Testis (tissue), 5 donors: ENCODE measurements around the gene INSL4.

DNA sequence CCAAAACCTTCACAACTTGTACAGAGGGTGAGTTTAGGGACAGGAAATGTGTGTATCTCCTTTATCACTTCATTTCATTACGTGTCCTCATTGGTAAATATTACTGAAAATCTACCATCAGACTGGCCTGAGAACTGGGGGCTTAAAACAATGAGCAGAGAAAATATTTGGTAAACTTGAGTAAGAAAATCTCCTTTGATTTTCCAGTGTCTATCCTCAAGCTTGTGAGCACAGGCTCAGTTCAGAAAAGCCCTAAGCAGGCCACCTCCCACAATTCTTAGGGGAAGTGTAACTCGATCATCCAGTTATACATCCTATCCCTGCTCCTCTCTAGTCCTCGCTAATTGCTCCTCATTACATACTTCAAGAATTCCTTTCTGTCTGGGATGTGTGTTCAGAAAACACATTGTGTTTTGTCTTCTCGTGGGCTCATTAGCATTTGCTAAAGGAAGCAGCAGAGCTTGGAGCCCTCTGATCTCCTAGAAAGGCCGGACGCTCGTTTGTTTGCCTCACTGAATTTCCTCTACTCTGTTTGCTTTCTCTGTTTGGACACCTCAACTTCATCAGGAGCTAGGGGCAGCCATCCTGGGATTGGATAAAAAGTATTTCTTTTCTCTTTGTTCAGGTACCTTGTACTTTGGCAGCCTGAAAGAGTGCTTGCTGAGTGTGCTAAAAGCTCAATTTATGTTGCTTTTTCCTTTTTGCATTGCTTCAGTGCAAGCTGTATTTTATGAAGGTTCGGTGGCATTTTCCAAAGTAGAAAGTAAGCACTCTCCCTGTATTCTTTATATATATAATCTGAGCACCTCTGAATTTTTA is 268.2 kb upstream of the RFX3 start:
- PRO-cap, 3 experiments: no peak in any of the 3 experiments
- RAMPAGE, long total RNA, 2 experiments: no peak in any of the 2 experiments
- RRBS: no CpG with 5 or more reads among the region's 8 CpGs

DNA sequence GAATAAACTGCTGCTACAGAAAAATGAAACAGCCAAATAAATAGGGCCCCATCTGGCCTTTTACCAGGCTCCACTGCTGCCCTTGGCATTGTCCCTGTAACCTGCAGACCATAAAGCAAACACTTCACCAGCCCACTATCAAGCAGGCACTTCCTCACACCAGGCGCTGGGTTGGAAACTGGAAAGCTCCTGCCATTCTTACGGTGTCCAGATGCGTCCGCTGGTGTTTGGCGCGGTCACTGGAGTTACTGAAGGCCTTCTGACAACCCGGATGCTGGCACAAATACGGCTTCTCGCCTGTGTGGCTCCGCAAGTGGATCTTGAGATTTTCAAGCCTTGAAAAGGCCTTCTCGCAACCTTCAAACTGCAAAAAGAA is 363.1 kb downstream of the GLIS3 start:
- PRO-cap, 3 experiments: no peak in any of the 3 experiments
- RAMPAGE, long total RNA, 2 experiments: no peak in any of the 2 experiments
- RRBS: no CpG with 5 or more reads among the region's 11 CpGs

- PRO-cap, 3 experiments: no peak in any of the 3 experiments
- RAMPAGE, long total RNA, 2 experiments: no peak in any of the 2 experiments
- RRBS: no CpG with 5 or more reads among the region's 9 CpGs
Measured at GRCh38 chr9:4035322-4036292, 264.3 kb downstream of the GLIS3 start.

DNA sequence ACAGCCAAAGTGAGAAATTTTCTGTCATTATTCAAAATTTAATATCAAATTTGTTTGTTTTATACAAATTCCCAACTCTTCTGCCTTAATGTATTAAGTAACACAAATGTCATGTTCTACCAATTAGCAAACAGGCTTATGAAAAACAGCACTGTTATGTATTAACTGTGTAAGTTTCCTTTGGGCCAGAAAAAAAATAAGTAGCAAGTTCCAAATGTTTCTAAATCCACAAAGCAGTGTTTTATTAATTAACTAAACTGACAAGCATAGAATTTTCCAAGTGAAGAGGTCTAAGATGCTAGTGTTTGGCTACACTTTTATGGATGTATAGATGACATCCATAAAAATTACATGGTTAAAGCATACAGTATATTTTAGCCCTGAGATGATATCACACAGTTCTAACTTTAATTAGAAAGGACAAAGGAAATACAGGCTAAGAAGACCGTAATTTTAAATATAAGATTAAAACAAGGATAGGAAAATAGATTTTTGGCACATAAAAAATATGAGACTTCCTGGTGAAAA is 234.4 kb downstream of the GLIS3 start:
- PRO-cap, 3 experiments: no peak in any of the 3 experiments
- RAMPAGE, long total RNA, 2 experiments: no peak in any of the 2 experiments
- RRBS: no CpG with 5 or more reads among the region's 1 CpG

DNA sequence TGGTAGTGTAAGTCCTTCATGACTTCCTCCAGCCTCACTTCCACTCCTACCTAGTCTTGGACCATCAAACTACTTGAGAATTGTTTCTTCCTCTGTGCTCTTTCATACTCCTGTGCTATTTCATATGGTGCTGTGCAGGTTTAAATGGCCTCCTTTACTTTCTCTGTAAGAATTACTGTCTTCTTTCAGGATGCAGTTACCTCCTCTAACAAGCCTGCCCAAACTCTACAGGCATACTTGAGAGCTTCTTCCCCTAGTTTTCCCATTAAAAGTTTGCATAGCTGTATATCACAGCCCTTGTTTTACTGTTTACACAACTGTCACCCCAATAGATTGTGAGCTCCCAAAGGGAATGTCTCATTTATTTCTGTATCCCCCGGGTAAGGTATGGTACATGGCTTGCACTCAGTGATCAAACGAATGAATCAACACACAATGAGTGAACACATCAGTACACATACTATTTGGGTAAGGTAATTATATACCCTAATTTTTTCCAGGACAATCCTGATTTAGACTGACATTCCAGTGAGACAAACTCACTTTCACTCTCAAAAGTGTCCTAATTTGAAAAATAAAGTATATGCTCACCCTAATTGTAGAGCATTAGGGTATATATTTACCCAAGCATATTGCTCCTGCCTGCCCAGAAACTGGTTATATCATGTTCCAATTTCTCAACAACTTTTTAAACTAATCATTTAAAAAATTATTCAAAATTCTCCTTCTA is 190.0 kb downstream of the GLIS3 start:
- PRO-cap, 3 experiments: no peak in any of the 3 experiments
- RAMPAGE, long total RNA, 2 experiments: no peak in any of the 2 experiments
- RRBS: no CpG with 5 or more reads among the region's 2 CpGs

DNA sequence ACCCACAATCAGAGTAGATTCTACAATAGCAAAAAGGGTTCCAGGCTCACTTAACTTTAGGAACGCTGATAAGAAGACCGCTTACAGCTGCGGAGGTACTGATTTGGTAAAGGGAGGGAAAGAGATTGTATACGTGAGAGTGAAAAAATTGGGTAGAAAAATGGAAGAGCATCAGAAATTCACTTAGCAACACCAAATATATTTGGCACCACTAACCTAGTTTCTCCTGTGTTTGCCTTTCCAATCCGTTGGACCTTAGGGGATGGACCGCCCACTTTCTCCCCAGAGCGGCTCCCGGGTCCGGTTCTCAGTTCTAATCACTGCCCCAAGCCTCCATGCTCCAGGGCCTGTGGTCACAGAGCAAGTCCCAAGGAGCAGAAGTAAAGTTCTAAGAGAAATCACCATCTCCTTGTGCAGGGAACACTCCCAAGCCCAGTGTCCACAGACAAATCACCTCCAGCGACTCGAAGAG is 820 bp upstream of the SLC1A1 start:
- PRO-cap, 3 experiments: peak in 1 of 3 experiments; most common plus-strand start position 320 of the sequence (in 1)
- RAMPAGE, long total RNA, 2 experiments: no peak in any of the 2 experiments
- RRBS: no CpG with 5 or more reads among the region's 11 CpGs

GRCh38 chr9:4497959-4498433 is 7.7 kb downstream of the SLC1A1 start:
- PRO-cap, 3 experiments: no peak in any of the 3 experiments
- RAMPAGE, long total RNA, 2 experiments: no peak in any of the 2 experiments
- RRBS: no CpG with 5 or more reads among the region's 1 CpG

DNA sequence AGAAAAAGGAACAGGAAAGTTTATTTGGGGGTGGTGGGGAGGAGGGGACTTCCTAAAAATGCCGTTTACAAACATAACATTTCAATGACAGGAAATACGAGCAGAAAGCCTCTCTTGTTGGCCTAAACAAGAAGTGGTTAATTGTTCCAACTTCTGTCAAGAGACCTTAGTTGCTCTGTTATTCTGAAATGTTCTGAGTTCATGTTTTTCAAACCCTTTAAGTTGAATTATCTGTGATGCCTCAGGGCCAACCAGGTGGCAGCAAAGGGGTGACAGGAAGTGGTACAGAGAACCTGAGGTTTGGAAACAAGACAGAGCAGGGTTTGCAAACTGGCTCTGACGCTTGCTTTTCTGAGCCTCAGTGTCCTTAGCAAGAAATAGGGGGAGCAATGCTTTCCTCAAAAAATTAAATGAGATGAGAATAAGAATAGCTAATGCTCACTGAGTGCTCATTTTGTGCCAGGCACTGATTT is 65.5 kb upstream of the PLPP6 start:
- PRO-cap, 3 experiments: no peak in any of the 3 experiments
- RAMPAGE, long total RNA, 2 experiments: no peak in any of the 2 experiments
- RRBS: no CpG with 5 or more reads among the region's 3 CpGs

- PRO-cap, 3 experiments: peak in 3 of 3 experiments; most common plus-strand start chr9:4678802 (in 3)
- RAMPAGE, long total RNA, 2 experiments: no peak in any of the 2 experiments
- RRBS: no CpG with 5 or more reads among the region's 17 CpGs
Measured at GRCh38 chr9:4678599-4679305, 617 bp upstream of the CDC37L1 start.

DNA sequence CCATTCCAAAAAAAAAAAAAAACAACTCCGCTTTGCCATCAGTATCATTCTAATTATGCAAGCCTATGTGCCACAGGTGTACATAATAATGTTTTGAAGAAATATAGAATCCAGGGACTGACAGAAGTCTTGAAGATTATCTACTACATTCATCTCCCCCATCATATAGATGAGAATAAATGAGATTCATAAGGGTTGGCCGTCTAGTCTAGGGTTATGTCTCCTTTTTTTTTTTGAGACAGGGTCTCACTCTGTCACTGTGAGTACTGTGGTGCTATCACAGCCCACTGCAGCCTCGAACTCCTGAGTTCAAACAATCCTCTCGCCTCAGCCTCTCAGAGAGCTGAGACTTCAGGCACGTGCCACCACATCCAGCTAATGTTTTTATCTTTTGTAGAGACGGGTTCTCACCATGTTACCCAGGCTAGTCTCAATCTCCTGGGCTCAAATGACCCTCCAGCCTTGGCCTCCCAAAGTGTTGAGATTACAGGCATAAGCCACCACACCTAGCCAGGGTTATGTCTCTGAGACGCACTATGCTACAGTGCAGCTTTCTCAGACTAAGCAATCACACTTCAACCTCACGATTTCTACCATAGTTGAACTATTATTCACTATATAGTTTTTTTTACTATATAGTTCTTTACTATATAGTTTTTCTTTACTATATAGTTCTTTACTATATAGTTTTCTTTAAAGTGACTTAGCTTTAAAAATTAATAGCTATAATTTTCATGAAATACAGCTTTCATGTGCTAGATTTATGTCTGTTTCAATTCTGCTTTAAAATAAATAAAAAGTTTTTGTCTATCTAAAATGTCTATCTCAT is 4.3 kb downstream of the AK3 start:
- PRO-cap, 3 experiments: no peak in any of the 3 experiments
- RAMPAGE, long total RNA, 2 experiments: no peak in any of the 2 experiments
- RRBS: no CpG with 5 or more reads among the region's 8 CpGs

GRCh38 chr9:4841147-4841703 is 48.5 kb downstream of the RCL1 start:
- PRO-cap, 3 experiments: no peak in any of the 3 experiments
- RAMPAGE, long total RNA, 2 experiments: no peak in any of the 2 experiments
- RRBS: no CpG with 5 or more reads among the region's 5 CpGs

- PRO-cap, 3 experiments: no peak in any of the 3 experiments
- RAMPAGE, long total RNA, 2 experiments: no peak in any of the 2 experiments
- RRBS: no CpG with 5 or more reads among the region's 6 CpGs
Measured at GRCh38 chr9:4849168-4849903, 56.6 kb downstream of the RCL1 start.

- PRO-cap, 3 experiments: no peak in any of the 3 experiments
- RAMPAGE, long total RNA, 2 experiments: no peak in any of the 2 experiments
- RRBS: no CpG with 5 or more reads among the region's 10 CpGs
Measured at GRCh38 chr9:4853527-4854423, 61.0 kb downstream of the RCL1 start.

DNA sequence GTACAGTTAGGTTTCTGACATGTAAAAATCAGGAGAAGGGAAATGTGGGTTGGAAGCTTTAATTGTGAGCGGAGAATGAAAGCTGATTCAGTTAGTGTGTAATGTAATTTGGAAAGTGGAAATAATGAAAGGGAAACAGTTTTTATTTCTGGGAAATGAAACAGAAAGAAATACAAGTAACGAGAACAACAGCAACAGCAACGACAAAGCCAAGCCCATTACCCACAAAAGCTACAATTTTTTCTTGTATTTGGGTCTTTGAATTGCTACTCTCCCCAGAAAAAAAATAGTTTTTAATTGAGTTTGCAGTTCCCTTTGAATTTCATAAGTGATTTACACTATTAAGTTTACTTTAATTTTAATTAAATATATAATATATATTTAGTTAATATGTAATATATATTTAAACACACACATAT is 48.7 kb upstream of the JAK2 start:
- PRO-cap, 3 experiments: no peak in any of the 3 experiments
- RAMPAGE, long total RNA, 2 experiments: no peak in any of the 2 experiments
- RRBS: no CpG with 5 or more reads among the region's 3 CpGs

- PRO-cap, 3 experiments: no peak in any of the 3 experiments
- RAMPAGE, long total RNA, 2 experiments: no peak in any of the 2 experiments
- RRBS: no CpG with 5 or more reads among the region's 2 CpGs
Measured at GRCh38 chr9:4942275-4942604, 42.8 kb upstream of the JAK2 start.

DNA sequence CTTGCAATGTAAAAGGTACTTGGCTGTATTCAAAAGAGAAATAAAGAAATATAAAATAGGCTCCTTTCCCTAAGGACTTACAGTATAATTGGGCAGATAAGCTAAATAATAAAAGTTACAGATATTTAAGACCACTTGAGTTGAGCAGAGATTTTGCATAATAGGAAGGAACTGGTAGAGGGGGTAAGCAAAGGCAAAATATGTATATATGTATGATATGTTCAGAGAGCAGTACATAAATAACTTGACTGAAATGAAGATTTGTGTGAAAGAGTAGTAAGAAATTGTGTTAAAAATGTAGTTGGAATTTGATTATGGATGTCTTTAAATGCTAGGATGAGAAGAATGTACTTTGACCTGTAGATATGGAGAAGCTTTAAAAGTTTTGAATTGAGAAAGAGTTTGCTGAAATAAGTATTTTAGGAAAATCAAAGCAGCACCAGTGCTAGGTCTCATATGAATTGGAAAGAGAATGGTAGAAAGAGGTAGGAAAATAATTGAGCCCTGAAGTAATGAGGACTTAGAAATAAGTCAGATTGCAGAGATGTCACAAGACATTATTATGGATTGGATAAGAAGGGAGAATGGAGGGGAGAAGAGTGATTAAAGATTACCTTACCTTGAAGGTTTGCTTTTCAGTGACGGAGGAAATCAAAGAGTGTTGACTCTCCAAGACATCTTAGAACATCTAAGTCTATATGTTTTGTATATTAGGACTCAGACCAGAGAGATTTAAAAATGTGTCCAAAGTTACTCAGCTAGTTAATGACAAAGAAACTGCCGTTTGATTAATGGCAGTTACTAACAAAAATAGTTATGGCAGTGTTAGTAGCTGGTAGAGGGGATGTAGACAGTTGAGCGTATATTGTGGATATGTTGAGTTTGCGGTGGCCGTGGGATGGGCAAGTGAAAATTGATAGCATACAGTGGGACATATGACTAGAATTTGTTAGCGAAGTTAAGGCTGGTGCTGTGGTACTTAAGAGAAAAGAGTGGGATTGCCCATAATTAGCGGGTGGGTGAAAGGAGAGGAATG is 4.8 kb downstream of the JAK2 start:
- PRO-cap, 3 experiments: no peak in any of the 3 experiments
- RAMPAGE, long total RNA, 2 experiments: no peak in any of the 2 experiments
- RRBS: no CpG with 5 or more reads among the region's 7 CpGs

- PRO-cap, 3 experiments: no peak in any of the 3 experiments
- RAMPAGE, long total RNA, 2 experiments: no peak in any of the 2 experiments
- RRBS: no CpG with 5 or more reads among the region's 4 CpGs
Measured at GRCh38 chr9:5231183-5231720, at the start of gene INSL4. Gene INSL4 (plus strand): TSS chr9:5231419.

- PRO-cap, 3 experiments: no peak in any of the 3 experiments
- RAMPAGE, long total RNA, 2 experiments: no peak in any of the 2 experiments
- RRBS: no CpG with 5 or more reads among the region's 10 CpGs
Measured at GRCh38 chr9:5438290-5438753, 597 bp upstream of the PLGRKT start.

DNA sequence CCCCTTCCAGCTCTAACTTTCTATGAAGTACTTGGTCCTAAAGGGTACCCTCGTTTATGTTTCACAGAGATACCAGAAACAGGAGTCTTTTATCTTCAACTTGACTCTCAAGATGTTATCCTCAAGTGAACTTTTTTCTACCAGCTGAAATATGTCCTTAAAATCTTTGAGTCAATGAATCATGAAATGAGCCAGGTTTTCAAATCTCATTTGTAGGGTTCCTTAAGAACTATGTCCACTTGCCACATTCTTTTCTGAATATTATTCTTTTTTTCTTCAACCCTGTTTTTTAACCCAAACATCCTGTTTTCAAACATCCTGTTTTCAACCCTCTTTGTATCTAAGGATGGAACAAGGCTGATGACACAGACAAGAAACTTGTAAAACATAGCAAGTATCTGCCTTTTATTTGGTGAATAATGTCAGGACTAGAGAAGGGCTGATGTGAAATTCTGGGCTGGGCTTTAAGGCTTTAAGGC is 42.7 kb upstream of the RIC1 start:
- PRO-cap, 3 experiments: no peak in any of the 3 experiments
- RAMPAGE, long total RNA, 2 experiments: no peak in any of the 2 experiments
- RRBS: no CpG with 5 or more reads among the region's 1 CpG

DNA sequence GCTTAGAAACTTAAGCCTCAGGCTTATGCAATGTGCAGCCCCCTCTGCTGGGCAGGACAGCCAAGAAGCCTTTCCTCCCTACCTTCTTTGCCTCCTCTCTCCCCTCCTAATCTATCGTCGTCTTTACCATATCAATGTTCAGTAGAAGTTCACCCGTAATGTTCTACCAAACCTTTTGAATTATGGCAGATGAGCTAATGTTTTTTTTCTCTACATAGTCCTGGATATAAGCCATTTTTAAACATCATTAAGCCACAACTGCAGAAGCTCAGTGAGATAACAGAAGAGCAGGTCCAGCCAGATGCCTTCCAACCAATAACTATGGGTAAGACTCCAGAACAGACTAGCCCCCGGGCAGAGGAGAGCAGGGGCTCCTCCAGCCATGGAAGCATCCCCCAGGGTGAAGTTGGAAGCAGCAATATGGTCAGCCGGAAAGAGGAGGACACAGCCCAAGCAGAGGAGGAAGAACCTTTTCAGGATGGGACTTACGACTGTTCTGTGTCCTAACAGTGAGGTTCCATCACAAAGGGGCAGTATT is 59.1 kb downstream of the ERMP1 start:
- PRO-cap, 3 experiments: no peak in any of the 3 experiments
- RAMPAGE, long total RNA, 2 experiments: no peak in any of the 2 experiments
- RRBS: no CpG with 5 or more reads among the region's 6 CpGs